ENCODE data around the genes PDE6A, TIGD6, SLC6A7 and CAMK2A.

GRCh38 chr5:149134098-149134831, 7.0 kb upstream of the ABLIM3 start:
- PRO-cap: no peak
- RRBS: no CpG with 5 or more reads among the region's 9 CpGs

DNA sequence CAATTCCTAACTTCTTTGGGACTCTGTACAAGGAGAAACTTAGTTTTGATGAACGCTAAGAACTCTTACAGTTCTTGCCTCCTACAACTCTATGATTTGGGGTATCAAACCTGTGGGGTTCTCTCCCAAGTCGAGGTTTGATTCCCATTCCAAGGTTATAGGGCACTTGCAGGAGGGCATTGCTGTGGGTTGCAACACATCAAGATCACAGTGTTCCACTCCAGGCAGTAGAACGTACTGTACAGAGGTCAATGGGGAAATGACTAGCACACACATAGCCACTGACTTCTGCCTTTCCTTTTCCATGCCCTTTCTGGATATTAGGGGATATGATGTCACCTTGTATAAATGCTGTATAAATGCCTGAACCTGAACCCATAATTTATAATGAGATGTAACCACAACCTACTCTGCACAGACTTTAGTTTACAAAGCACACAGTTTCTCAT, 5.9 kb upstream of the ABLIM3 start:
- PRO-cap: no peak
- RRBS: no CpG with 5 or more reads among the region's 3 CpGs

GRCh38 chr5:149162351-149163024, 21.2 kb downstream of the ABLIM3 start:
- PRO-cap: no peak
- RRBS: no CpG with 5 or more reads among the region's 8 CpGs

DNA sequence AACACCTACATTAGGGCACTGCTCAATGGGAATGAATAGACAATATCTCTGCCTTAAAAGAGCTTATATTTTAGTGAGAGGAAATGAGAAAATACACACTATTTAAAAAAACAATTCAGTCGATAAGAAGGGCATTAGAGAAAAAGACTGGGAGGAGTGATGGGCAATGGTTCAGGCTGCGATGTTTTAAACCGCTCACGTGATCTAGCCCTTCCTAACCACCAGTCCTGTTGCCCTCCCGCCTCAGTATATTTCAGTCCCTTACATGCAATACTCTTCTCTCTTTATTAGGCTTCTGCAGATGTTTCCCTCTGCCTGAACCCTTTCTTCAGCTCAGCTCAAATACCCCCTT, 568 bp upstream of the GRPEL2 start:
- PRO-cap: no peak
- RRBS: no CpG with 5 or more reads among the region's 5 CpGs

- PRO-cap: bidirectional peak, plus-strand start at chr5:149410358, minus-strand start at chr5:149410273; unidirectional peak, plus-strand start at chr5:149410358; unidirectional peak, plus-strand start at chr5:149410637; bidirectional peak, plus-strand start at chr5:149410828, minus-strand start at chr5:149410773
- RRBS: no CpG with 5 or more reads among the region's 20 CpGs
Measured at GRCh38 chr5:149410078-149411200, 31.3 kb upstream of the IL17B start.

- PRO-cap: no peak
- RRBS: no CpG with 5 or more reads among the region's 4 CpGs
Measured at GRCh38 chr5:149411201-149411714, 32.2 kb upstream of the IL17B start.

DNA sequence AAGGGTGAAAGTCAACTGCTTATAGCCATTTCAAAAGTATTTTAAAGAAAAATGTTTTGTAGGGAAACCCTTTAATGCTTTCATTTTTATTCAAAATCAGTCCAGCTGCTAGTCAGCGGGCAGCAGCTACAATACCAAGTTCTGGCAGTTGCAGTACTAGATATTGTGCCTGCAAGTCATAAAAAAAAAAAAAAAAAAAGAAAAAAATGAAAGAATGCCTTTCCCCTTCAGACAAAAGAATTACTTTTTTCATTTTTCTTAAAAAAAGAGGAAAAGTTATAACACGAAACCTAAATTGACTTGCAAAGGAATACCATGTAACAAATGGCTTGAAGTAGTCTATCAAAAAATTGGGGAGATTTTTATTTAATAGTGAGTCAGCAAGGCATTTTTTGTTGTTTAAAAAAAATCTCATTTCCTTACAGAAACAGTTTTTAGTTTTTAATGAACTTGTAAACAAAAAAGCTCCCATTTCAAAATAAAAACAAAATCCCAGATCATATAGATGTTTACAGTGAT, 55.6 kb downstream of the CSNK1A1 start:
- PRO-cap: no peak
- RRBS: no CpG with 5 or more reads among the region's 2 CpGs

GRCh38 chr5:149506908-149507435, 44.3 kb downstream of the CSNK1A1 start:
- PRO-cap: no peak
- RRBS: no CpG with 5 or more reads among the region's 5 CpGs

GRCh38 chr5:149507436-149507916, 43.8 kb downstream of the CSNK1A1 start:
- PRO-cap: no peak
- RRBS: no CpG with 5 or more reads among the region's 7 CpGs

GRCh38 chr5:149508556-149509473, 42.4 kb downstream of the CSNK1A1 start:
- PRO-cap: no peak
- RRBS: no CpG with 5 or more reads among the region's 6 CpGs

DNA sequence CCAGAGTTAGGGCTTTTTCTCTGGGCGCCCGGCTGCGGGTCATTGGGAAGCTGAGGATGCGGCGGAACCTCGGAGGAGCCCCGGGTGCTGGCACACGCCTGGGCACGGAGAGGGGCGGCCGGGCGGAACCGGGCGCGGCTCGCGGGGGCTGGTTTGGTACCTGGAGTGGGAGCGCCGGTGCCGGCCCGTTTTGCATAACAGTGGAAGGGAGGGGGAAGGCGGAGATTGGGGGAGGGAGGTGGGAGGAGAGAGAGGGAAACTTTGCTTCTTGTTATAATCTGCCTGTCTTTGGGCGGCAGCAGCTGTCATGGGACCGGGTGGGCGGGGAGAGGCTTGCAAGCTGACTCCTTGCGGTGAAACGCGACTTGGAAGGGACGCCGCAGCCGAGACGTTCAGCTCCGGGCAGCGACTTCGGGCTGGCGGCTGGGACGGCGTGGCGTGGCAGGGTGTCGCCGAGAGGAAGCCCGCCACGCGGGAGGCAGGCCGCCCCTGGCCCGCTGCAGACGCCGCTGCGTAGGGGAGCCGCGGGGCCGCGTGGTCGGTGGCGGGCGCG, 1.4 kb downstream of the PPARGC1B start:
- PRO-cap: bidirectional peak, plus-strand start at position 356 of the sequence, minus-strand start at position 167 of the sequence
- RRBS: 2% methylated on average over 24 of the region's 57 CpGs

DNA sequence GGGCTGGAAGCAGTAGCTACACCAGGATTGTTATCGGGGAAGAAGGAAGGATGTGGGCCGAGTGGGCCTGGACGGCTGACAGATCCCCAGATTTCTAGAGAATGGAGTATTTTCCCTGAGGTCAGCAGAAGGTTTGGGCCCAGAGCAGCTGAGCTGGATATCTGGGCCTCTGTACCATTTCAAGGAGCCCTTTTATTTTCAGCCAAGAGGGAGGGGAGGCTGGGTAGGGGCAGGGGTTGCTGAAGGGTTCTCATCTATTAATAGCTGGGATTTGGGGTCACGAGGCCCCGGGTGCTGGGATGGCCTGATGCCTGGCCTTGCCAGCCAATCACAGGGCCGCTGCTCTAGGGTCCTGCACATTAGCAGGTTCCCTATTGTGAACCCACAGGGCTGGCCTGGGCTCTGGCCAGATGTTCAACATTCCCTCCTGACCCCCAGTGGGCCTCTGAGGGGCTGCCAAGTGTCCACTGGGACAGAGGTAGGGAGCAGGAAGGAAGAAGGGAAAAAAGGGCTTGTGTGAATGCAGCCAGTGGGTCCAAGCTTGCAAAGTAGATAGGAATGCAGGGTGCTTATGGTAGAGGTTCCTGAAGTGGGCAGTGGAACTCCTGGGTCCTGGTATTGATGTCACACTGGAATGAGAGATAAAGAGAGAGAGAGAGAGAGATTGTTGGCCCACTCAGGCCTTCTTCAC, 52.5 kb downstream of the PPARGC1B start:
- PRO-cap: no peak
- RRBS: no CpG with 5 or more reads among the region's 6 CpGs

DNA sequence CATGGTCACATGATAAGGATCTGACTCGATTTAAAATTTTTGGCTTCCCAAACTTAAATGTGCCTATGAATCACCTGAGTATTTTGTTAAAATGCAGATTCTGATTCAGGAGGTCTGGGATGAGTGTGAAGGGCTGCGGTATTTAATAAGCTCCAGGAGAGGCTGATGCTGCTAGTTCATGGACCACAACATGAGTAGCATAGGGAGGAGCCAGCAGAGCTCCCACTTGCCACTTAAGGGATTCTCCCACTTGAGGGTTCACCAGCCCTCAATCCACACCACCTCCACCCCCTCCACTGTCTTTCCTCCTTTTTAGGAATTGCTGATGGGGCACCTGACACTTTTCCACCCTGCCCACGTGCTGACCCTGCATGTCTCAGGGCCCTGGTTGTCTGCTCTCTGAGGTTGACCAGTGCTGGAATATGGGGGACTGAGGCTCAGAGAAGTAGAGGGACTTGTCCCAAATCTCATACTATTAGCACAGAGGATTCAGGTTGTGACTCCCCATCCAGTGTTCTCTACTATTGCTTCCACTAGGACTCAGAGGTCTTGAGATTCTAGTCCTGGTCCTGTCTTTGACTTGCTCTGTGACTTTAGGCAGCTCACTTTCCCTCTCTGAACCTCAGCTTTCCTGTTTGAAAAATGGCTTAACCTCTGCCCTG, 72.7 kb downstream of the PPARGC1B start:
- PRO-cap: no peak
- RRBS: no CpG with 5 or more reads among the region's 3 CpGs

DNA sequence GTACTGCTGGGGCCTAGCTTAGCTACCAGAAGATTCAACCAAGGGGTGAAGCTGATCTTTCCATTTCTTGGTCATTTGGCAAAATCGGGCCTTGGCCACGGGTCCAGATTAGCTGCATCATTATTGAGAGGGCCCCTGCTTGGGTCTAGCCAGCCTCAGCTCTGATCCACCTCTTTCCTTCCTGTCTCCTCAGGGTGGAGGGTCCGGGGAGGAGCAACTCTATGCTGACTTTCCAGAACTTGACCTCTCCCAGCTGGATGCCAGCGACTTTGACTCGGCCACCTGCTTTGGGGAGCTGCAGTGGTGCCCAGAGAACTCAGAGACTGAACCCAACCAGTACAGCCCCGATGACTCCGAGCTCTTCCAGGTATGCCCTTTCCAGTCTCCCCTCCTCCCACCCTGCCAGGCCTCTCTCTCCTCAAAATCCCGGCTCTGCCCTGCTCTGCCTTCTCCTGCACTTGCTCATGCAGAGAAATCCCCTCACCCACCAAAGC, 90.2 kb downstream of the PPARGC1B start:
- PRO-cap: no peak
- RRBS: no CpG with 5 or more reads among the region's 8 CpGs

GRCh38 chr5:149938895-149939486, 5.6 kb downstream of the PDE6A start:
- PRO-cap: no peak
- RRBS: no CpG with 5 or more reads among the region's 5 CpGs

DNA sequence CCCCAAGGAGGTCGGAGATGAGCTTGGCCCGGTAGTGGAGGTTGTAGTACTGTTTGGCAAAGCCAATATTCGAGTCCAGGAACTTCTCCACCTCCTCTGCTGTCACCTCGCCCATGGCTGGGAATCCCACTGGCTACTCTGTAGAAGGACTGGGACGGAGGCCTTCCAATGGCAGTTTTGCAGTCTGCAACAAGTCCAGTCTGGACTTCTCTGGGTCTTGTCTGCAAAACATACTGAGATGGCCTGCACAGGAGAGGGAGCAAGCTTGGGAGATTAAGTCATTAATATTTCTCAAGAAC, at the start of gene PDE6A:
PDE6A (minus strand) TSS at position 235 of the 299 bp plus-strand sequence.
- PRO-cap: no peak
- RRBS: no CpG with 5 or more reads among the region's 5 CpGs

GRCh38 chr5:149999866-150000846, at the start of gene TIGD6:
Gene TIGD6 (minus strand): TSS chr5:150000654.
- PRO-cap: bidirectional peak, plus-strand start at chr5:150000726, minus-strand start at chr5:150000562
- RRBS: 2% methylated on average over 24 of the region's 61 CpGs

DNA sequence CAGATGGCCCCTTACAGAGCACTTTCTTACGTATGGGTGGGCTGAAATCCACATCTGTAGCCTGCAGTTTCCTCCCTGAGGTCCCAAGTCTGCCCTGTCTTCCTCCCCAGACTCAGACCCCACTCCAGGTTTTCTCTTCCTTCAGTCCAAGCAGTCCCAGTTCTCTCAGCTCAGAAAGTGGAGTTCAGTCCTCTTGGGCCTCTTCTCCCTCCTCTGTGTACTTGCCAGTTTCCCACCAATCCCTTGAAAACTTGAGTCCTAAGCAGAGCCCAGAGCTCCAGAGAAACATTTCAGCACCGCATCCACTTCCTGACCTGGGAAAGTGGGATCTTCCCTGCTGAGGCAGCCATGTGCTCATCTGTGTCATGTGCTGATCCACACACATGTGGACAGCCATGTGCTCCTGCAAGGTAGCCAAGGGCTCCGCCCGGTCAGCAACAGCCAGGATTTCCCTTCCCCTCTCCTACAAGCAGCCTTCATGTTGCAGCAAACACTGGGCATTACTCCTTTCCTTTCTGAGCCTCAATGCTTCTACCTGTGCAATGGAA, 2.1 kb upstream of the CDX1 start:
- PRO-cap: no peak
- RRBS: no CpG with 5 or more reads among the region's 4 CpGs

- PRO-cap: no peak
- RRBS: 10% methylated on average over 14 of the region's 65 CpGs
Measured at GRCh38 chr5:150189929-150190732, at the start of gene SLC6A7. Gene SLC6A7 (plus strand): TSS chr5:150190062.

GRCh38 chr5:150289571-150290171, at the start of gene CAMK2A:
Gene CAMK2A (minus strand): TSS chr5:150289773.
- PRO-cap: no peak
- RRBS: 28% methylated on average over 4 of the region's 23 CpGs